Measurements from ENCODE around the genes ING2 and RWDD4.

- PRO-cap = no peak
- RAMPAGE, long total RNA, 5 experiments = no peak in any of the 5 experiments
- RRBS = no CpG with 5 or more reads among the region's 7 CpGs
These were observed 3.8 kb downstream of the VEGFC start for GRCh38 chr4:176788872-176789357.

DNA sequence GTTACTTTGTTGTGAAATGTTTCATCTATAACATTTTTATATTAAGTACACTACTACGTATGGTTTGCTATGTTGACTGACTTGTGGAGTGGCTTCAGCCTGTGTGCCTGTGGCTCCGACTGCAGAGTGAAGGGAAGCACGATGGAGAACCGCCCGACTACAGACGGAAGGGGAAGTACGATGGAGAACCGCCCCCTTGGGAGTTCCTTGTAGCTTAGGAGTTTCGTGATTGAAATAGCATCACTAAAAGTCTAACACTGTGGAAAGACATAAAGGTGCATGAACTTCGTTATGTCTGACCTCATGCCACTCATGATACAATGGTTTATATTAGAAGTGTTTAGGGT is 595.6 kb upstream of the AGA start:
- PRO-cap = no peak
- RAMPAGE, long total RNA, 5 experiments = no peak in any of the 5 experiments
- RRBS = no CpG with 5 or more reads among the region's 10 CpGs

DNA sequence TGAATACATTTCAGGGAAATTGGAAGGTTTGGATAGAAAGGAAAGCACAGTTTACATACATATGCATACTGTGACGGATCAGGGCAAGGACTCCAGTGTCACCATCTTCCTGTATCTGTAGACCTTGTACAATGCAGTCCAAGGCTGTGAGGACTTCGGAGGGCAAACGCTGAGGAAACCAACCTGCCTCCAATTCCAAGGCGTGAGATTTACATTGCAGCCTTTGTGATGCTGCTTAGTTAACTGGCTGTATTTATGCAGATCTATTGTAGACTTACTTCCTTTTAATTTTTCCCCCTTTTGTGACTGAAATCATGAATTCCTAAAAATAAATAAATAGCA is 2185.7 kb upstream of the TENM3 start:
- PRO-cap = no peak
- RAMPAGE, long total RNA, 5 experiments = no peak in any of the 5 experiments
- RRBS = no CpG with 5 or more reads among the region's 4 CpGs

DNA sequence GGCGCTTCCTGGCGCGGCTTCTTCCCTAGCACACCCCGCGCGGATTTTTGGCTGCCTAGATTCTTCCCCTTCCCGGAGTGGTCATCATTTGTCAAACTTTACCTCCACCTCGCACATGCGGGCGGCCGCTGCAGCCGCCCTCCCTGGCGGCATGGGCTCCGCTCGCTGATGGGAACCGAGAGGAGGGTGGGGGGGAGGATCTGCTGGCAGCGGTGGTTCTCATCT is 2184.0 kb upstream of the TENM3 start:
- PRO-cap = no peak
- RAMPAGE, long total RNA, 5 experiments = no peak in any of the 5 experiments
- RRBS = no CpG with 5 or more reads among the region's 17 CpGs

GRCh38 chr4:182748256-182748711 is 168.9 kb downstream of the DCTD start:
- PRO-cap = no peak
- RAMPAGE, long total RNA, 5 experiments = no peak in any of the 5 experiments
- RRBS = no CpG with 5 or more reads among the region's 8 CpGs

DNA sequence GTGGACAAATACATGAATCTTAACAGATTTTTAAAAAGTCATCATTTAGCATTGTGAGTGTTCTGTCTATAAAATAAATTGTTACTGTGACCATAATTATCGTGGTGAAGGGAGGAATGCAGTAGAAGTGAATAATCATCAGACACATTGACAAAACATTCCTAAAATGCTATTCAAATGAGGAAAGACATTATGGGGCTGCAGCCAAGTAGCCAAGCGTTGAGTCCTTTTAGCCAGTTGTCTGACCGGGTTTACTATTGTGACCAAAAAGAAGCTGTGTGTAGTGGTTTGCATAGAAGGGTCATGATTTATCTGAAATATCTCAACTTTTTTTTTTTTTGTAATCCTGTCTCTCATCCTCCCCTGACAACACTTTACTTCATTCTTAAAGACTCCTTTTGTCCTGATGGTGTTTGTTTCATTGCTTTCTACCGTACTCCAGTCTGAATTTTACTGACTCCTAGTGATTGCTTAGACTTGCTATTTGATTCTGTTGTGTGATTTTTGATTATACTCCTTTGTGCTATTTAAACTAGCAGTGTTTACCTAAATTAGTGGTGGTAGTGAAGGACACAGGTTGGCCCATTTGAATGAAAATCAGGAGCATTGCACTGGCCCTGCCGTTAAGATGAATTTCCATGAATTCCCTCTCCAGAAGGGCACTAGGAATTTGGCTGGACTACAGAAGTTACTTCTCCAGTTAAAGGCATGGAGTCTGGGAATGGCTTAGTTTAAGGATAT is 19.7 kb downstream of the WWC2 start:
- PRO-cap = no peak
- RAMPAGE, long total RNA, 5 experiments = start-site peak on the plus strand in 1 of 5 experiments, centred at position 110 of the sequence, 6 reads per replicate
- RRBS = no CpG with 5 or more reads among the region's 5 CpGs

DNA sequence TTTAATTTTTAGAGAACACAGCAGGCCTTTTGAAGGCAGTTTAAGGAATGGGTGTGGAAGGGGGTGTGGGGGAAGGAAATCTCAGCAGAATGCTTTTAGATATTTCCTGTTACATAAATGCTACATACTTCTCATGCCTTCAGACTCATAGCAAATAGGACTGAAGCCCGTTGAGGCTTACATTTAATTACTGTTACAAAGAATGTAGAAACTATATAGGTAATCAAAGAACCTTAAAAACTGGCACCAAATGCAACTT is 66.4 kb downstream of the WWC2 start:
- PRO-cap = no peak
- RAMPAGE, long total RNA, 5 experiments = no peak in any of the 5 experiments
- RRBS = no CpG with 5 or more reads among the region's 1 CpG

GRCh38 chr4:183289243-183289773 is 30.8 kb downstream of the CLDN22 start:
- PRO-cap = no peak
- RAMPAGE, long total RNA, 5 experiments = start-site peak on the plus strand in 3 of 5 experiments, at chr4:183289356-183289622 at its widest, 14 to 46 reads per replicate
- RRBS = no CpG with 5 or more reads among the region's 15 CpGs

DNA sequence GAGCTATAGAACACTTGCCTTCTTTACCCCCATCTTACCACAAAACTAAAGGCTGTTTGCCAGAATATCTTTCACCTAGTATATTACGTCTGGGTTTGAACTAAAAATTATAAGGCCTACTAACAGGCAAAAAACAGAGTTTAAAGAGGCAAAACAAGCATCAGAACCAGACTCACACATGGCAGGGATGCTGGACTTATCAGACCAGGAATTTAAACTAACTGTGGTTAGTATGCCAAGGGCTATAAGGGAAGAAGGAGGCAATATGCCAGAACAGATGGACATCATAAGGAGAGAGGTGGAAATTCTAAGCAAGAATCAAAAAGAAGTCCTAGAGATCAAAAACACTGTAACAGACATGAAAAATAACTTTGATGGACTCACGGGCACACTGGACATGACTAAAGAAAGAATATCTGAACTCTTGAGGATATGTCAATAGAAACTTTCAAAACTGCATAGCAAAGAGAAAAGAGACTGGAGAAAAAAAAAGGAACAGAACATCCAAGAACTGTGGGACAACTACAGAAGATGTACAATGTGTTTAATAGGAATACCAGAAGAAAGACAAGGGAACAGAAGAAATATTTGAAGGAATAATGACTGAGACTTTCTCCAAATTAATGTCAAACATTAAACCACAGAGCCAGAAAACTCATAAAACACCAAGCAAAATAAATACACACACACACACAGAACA is 15.2 kb downstream of the CLDN22 start:
- PRO-cap = no peak
- RAMPAGE, long total RNA, 5 experiments = start-site peak on the plus strand in 1 of 5 experiments, centred at position 227 of the sequence, 13 reads per replicate
- RRBS = no CpG with 5 or more reads among the region's 2 CpGs

- PRO-cap = no peak
- RAMPAGE, long total RNA, 5 experiments = no peak in any of the 5 experiments
- RRBS = no CpG with 5 or more reads among the region's 12 CpGs
These were observed 35.7 kb upstream of the CDKN2AIP start for GRCh38 chr4:183408635-183409334.

DNA sequence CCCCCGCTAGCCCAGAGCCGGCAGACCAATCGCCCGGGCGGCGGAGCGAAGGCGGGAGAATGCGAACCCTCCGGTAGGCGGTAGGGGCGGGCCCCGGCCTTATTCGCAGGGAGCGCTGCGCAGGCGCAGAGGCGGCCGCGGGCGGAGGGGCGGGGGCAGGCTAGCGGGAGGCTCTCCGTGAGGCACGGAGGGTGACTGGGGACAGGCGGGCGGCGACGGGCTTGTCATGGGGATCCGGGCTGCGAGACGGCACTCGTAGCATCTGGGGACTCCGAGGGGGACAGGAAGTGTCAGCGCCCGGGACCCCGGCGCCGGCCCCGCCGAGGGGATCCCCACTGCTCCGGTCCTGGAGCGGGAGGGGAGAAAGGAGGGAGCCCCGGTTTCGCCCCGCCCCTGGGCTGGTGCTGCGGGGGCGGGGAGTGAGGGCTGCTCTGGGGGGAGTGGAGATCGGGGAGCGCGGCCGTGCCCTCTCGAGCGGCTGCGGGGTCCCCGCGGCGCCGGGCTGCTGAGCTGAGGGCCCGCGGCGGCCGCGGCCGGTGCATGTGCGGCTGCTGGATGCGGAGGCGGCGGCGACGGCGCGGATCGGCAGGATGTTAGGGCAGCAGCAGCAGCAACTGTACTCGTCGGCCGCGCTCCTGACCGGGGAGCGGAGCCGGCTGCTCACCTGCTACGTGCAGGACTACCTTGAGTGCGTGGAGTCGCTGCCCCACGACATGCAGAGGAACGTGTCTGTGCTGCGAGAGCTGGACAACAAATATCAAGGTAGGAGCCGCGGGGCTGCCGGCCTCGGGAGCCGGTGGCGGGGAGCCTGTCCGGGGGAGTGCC is at the start of gene ING2:
Gene ING2, plus strand, starts transcription at position 453 of the 825 bp plus-strand sequence.
- PRO-cap = bidirectional peak, plus-strand start at position 128 of the sequence, minus-strand start outside the sequence; bidirectional peak, plus-strand start at position 473 of the sequence, minus-strand start at position 367 of the sequence
- RAMPAGE, long total RNA, 5 experiments = start-site peak on the plus strand in 5 of 5 experiments, centred at positions 139 to 175 of the sequence, 16 to 90 reads per replicate
- RRBS = 1% methylated on average over 49 of the region's 94 CpGs

- PRO-cap = no peak
- RAMPAGE, long total RNA, 5 experiments = no peak in any of the 5 experiments
- RRBS = no CpG with 5 or more reads among the region's 6 CpGs
These were observed 59.0 kb downstream of the ING2 start for GRCh38 chr4:183563736-183564434.

DNA sequence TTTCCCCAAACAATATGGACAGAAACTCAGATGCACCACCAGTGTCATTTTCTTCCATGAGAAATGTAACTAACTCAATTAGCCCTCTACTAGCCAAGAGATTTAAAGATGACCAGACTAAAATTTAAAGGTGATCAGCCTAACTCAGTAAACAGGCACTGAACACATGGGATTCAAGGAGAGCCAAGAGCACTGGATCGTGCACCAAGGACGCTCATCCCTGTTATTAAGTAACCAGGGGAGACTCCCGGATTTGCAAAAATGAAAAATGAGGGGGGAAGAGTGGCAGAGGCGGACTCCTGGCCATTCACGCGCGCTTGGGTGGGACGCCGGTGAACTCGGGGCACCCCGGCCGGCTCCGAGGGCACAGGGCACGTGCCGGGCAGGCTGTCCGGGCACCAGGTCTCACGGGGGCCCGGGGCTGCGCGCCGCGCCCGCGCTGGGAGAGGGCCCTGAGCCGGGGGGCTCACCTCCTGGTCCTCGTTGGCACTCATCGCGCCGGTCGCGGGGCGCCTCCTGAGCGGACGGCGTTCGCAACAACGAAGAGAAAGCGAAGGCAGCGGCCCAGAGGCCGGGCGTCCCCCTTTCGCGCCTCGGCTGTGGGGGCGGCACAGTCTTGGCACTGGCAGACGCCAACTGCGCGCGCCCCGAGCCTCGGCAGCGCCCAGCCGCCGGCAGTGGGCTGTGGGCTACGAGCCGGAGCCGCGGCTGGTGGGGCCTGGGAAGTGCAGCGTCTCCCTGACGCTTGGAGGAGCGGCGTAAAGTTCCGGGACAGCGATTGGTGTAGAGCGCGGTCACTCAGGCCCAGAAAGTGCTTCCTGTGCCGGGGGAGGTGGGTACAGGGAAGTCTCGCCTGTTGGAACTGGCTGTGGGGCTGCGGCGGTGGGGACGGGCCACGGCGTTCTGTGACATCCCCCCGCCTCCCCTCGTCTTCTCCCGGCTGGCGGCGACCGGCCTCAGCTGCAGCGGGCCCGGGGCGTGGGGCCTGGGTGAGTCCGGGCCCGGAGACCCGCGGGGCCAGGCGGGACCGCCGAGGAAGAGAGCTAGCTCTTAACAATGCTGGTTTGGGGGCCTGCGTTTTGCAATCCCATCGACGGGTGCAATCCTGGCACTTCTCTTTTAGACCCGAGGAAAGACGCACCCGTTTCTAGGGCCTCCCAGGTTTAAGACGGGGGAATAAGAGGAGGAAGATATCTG is at the start of gene RWDD4:
Gene RWDD4, minus strand, starts transcription at position 727 of the 1,197 bp plus-strand sequence.
- PRO-cap = bidirectional peak, plus-strand start at position 869 of the sequence, minus-strand start at position 737 of the sequence; unidirectional peak, plus-strand start at position 1,111 of the sequence
- RAMPAGE, long total RNA, 5 experiments = start-site peak on the plus strand in 4 of 5 experiments, centred at positions 838 to 936 of the sequence, 19 to 597 reads per replicate; start-site peak on the minus strand in 4 of 5 experiments, centred at positions 699 to 710 of the sequence, 34 to 136 reads per replicate
- RRBS = 1% methylated on average over 34 of the region's 96 CpGs

- PRO-cap = bidirectional peak, plus-strand start at chr4:183798325, minus-strand start at chr4:183798053
- RAMPAGE, long total RNA, 5 experiments = no peak in any of the 5 experiments
- RRBS = 2% methylated on average over 68 of the region's 117 CpGs
These were observed 106.9 kb upstream of the STOX2 start for GRCh38 chr4:183797799-183798975.

DNA sequence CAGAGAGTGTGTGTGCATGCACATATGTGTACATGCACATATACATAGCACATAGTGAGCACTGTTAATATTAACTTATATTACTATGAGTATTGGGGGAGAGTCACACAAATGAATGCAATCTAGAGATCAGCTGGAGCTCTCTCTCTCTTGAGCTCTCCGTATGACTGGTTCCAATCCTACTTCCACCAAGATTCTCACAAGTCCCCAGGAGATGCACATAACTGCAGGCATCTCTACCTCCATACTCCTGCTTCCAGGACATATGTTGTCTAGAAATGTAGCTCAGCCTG is 57.2 kb downstream of the ENPP6 start:
- PRO-cap = no peak
- RAMPAGE, long total RNA, 5 experiments = no peak in any of the 5 experiments
- RRBS = no CpG with 5 or more reads among the region's 1 CpG

DNA sequence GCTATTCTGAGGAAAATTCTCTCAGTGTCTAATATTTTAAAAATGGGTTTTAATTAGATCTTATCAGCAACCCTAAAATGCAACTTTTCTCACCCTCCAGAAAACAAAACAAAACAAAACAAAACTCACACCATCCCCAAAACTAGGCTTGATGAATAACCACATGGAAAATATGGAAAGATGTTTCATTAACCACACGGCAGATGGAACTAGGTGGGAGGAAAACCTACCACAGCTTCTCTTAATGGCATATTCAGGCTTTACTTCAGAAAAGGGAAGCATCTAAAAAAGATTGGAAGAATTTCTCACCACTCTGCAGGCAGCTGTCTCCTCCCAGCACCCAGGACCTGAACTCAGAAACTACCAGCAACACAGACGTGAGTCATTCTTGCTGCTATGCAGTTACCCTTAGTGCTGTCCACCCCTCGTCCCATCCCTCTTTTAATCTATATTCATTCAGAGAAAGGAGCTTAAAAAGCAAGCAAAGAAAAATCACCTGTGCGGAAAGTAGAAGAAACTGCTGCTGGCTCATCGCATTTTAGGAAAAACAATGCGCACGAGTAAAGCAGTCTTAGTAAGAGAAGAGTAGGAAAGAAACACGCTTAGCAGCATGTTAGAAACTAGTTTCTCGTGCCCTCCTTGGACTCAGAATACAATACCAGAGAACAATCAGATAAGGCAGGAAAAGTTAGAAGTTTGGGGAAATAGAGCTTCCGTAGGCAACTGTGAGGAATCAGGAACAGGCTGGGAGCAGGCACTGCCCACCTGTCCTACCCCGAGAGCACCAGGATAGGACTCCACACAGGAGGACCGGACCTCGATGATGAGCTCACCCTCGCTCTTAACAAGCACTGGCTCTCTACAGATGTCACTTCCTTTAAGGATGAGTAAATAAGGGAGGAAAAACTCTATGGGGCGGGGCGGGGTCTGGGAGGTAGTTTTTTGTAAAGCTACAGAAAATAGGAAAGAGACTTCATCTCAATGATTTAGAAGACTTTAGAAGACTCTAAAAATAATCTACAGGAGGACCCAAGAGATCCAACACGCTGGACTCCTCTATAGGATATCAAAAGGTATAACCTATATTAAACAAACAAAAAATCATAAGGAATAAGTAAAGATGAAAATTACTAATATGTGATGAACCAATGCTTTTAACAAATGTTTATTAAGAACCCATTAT is 48.1 kb upstream of the ENPP6 start:
- PRO-cap = unidirectional peak, minus-strand start at position 355 of the sequence; bidirectional peak, plus-strand start at position 778 of the sequence, minus-strand start at position 652 of the sequence; unidirectional peak, minus-strand start at position 853 of the sequence
- RAMPAGE, long total RNA, 5 experiments = start-site peak on the minus strand in 1 of 5 experiments, centred at position 360 of the sequence, 5 reads per replicate
- RRBS = no CpG with 5 or more reads among the region's 17 CpGs

GRCh38 chr4:184313882-184314609 is 96.4 kb upstream of the ENPP6 start:
- PRO-cap = no peak
- RAMPAGE, long total RNA, 5 experiments = no peak in any of the 5 experiments
- RRBS = no CpG with 5 or more reads among the region's 12 CpGs

DNA sequence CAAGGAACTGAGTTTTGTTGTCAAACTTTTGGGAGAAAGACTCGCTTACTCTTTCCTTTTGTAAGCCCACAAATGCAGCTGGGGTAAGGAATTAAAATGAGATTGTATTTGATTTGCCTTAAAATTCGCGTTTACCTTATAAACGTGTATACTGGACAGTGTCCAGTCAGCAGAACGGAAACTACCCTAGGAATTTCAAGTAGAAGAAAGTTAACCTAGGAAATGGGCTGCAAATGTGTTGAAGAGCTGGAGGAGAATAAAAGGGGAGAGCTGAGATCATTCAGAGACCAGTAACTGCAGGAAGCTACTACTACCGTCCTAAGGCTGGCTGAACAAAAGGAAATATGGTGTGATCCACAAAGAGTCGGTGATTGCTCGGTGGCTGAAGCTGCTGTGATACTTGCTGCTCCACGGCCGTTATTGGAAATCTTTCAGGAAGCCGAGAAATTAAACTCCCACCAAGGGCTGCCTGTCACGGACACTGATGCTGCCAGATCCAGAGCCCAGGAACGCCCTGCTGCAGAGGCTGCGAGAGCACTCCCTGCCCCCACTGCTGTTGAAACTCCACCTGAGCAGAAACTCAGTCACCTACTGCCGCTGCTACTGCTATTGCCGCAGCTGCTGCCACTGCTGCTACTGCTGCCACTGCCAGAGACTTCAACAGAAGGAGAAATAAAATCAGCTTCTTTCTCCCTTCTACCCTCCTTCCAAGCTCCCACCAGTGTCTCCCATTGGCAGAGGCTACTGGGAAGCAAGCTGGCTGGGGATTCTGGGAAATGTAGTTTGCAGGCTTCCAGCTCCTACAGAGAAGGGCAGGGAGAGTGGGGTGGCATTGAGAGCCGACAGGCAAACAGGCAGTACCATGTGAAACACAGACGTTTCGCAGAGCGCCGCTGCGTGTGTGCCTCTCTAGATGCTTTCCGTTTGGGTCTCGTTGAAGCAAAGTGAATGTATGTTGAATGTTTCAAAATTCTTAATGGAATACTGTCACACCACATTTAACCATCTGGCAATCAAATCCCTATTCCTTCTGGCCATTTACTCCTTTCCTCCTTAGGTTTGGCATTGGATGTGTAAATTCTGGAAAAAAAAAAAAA is 125.9 kb upstream of the ENPP6 start:
- PRO-cap = bidirectional peak, plus-strand start at position 286 of the sequence, minus-strand start at position 296 of the sequence; bidirectional peak, plus-strand start at position 832 of the sequence, minus-strand start at position 662 of the sequence
- RAMPAGE, long total RNA, 5 experiments = start-site peak on the minus strand in 3 of 5 experiments, centred at positions 659 to 694 of the sequence, 12 to 31 reads per replicate
- RRBS = no CpG with 5 or more reads among the region's 24 CpGs

DNA sequence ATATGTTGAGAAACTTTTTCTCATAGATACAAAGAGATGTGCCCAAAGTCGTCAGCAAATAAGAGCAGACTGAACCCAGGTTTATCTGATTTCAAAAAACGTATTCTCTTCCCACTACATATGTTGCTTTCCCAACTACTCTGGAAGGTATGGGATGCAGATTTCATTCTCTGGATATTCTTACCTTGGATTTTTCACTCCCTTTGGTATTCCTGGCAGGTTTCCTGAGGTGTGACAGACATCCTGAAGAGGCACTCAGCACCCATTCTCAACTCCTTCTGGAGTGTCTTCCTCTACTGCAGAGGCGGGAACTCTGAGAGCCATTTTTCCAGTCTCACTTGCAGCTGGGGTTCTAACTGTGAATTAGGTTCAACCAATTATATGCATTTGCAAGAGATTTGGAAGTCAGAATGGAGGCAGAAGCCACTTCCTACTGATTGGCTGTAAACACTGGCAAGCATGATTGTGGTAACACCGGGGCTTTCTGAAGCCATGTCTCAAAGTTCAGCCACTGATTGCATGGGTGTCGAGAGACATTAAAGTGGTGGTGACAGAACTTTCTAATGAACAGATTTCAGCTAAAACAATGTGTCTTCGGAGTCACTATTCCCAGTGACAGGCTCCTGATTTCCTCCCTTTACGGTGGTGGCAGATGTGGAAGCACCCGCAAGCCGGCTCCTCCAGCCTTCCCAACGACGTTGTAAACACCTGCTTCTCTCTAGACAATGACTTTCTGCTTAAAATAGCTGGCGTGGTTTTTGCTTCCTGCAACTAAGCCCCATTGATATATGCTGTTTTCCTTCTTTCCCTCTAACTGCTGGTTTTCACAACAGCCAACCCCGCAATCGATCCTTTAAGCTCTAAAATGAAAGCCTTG is 92.2 kb downstream of the IRF2 start:
- PRO-cap = no peak
- RAMPAGE, long total RNA, 5 experiments = start-site peak on the minus strand in 2 of 5 experiments, centred at positions 341 to 343 of the sequence, 34 to 39 reads per replicate
- RRBS = no CpG with 5 or more reads among the region's 14 CpGs

DNA sequence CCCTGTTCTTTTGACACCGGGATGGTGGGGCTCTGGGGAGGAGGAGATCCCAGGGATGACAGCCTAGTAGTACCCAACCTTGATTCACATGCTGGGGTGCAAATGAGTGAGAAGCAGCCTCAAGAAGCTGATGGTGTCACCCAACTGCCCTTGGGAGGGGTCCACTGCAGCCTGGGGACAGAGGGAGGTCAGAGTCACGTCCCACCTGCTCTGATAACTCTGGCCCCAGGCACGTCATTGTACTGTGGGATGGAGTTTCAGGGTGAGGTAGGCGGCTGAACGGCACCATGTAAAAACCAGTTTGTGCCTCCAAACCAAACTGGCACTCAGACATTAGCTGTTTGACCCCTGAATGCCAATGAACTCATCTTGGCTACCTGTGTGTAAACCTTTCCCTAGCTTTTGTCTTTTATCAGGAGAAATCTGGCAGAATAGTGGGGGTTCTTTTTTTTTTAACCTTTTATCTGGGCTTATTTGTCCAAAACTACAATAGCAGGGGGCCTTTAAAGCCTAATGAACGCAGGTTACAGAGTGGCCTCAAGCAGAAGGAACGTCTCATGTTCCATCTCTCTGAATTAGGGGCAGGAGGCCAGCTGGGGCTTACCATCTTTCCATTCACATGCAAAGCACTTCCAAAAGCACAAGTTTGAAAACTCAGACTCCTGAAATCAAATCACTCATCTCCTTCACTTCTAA is 89.4 kb downstream of the IRF2 start:
- PRO-cap = no peak
- RAMPAGE, long total RNA, 5 experiments = no peak in any of the 5 experiments
- RRBS = 10% methylated on average over 1 of the region's 7 CpGs